ENCODE results near the genes RHD and TMEM50A.

GRCh38 chr1:24719855-24720661 lies 25.2 kb upstream of the CLIC4 start:
- PRO-cap, result no peak

DNA sequence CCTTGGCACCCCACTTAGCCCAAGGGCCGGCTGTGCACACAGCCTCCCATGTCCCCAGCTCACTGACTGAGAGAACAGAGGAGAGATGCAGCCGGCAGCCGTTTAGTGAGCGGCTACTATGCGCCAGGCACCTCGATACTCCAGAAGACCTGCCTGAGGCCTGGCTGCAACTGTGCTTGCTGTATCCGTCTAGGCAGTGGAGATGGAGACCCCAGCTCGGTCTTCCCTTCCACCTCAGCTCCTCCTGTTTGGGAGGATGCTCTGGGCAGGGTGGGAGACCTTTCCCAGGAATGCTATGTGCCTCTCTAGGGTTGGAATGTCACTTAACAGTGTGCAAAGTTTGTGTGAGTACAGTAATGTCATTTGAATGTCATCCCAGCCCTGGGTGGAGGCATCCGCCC lies 23.6 kb downstream of the RUNX3 start:
- PRO-cap, result no peak

- PRO-cap, result no peak
Observed at GRCh38 chr1:24919779-24920046, 10.4 kb downstream of the RUNX3 start.

- PRO-cap, result no peak
Observed at GRCh38 chr1:24964627-24965600, 34.8 kb upstream of the RUNX3 start.

GRCh38 chr1:25033723-25034725 lies 103.9 kb upstream of the RUNX3 start:
- PRO-cap, result no peak

DNA sequence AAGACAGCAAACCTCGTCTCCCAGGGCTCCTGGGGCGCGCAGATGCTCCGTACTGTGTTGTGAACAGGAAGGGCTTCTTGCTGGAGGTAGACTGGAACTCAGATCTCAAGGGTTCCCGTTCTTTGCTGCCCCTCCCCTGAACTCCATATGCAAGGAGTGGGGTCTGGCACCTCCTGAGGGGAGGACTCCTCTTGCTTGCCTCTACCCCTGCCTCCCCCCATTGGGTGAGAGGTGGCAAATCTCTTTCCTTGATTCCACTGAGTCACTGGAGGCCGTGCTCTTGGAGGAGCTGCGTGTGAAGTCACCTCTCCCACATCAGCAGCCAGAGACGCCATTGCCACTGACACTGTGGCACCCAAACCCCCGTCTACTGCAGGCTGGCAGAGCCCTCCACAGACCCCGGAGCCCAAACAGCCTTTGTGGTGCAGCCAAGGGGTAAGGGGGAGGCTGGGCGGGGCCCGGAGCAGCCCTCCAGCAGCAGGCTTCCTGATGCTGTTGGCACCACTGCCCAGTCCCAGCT lies 104.7 kb upstream of the RUNX3 start:
- PRO-cap, result no peak

GRCh38 chr1:25198650-25199142 lies 33.6 kb downstream of the SYF2 start:
- PRO-cap, result no peak

GRCh38 chr1:25245592-25246391 lies 1.5 kb downstream of the RSRP1 start:
- PRO-cap, result no peak

DNA sequence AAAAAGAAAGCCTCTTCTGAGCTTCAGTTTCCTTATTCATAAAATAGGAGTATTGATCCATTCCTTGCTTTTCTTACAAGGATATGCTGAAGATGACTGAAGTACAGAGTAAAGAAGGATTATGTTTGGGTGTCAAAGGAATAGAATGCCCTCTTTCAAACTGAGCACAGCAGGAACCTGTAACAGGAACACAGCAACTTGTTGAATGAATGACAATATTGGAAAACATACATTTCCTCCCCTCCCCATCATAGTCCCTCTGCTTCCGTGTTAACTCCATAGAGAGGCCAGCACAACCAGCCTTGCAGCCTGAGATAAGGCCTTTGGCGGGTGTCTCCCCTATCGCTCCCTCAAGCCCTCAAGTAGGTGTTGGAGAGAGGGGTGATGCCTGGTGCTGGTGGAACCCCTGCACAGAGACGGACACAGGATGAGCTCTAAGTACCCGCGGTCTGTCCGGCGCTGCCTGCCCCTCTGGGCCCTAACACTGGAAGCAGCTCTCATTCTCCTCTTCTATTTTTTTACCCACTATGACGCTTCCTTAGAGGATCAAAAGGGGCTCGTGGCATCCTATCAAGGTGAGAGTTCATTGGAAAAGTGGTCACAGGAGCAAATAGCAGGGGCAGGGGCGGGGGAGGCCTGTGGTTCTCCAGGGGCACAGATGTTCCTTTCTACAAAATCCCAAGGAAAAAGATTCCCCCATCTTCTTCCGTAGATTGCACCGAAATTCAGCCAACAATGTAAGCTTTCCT lies at the start of gene RHD:
Gene RHD (plus strand): TSS at position 389 of the 749 bp plus-strand sequence.
- PRO-cap, result no peak

- PRO-cap, result no peak
Observed at GRCh38 chr1:25334578-25334849, 3.6 kb upstream of the TMEM50A start.

- PRO-cap, result unidirectional peak, plus-strand start at chr1:25338384; unidirectional peak, plus-strand start at chr1:25338509; unidirectional peak, plus-strand start at chr1:25338586
Observed at GRCh38 chr1:25337655-25338743, at the start of gene TMEM50A. TMEM50A (plus strand) TSS chr1:25338334.

- PRO-cap, result no peak
Observed at GRCh38 chr1:25340329-25340740, 2.2 kb downstream of the TMEM50A start.

DNA sequence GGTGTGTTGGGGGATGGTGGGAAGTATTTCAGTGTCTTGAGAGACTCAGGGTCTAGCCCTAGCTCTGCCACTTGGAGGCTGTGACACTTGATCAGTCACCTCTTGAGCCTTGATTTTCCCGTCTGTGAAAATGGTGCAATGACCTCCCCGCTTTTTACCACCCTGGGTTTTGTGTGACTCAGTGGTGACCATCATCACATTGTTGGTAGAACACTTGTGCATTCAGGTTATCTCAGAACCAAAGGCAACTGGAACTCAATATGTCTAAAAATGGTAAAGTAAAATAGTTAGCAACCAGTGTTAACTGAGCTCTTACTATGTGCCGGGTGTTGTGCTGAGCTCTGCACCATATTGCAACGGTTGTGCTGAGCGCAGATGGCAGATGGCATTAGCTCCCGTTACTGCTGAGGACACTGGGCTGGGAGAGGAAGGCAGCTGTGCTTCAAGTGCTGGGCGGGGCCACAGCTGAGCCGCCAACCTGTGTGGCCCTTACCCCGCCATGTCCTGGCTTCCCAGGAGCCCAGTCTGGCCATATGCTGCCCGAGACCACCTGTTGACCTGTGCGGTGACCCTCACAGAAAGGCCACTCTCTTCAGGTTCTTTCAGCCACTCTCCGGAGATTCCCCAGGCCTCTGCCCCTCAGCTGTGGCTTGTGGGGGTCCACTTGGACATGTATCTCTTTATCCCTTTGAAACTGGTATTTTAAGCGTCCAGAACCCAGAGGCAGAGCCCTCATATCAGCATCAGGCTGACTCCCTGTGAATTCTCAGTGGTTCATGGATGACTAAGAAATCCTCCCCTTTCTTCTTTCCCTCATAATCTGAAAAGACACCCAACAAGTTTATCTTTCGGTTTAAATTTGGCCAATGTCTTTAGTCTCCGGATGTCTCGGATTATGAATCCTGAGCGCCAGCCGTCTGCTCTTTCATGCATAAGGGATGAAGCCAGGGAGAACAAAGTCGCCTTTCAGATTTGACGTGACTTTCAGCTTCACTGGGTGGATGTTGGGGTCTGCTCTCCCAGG lies 26.3 kb downstream of the LDLRAP1 start:
- PRO-cap, result no peak

DNA sequence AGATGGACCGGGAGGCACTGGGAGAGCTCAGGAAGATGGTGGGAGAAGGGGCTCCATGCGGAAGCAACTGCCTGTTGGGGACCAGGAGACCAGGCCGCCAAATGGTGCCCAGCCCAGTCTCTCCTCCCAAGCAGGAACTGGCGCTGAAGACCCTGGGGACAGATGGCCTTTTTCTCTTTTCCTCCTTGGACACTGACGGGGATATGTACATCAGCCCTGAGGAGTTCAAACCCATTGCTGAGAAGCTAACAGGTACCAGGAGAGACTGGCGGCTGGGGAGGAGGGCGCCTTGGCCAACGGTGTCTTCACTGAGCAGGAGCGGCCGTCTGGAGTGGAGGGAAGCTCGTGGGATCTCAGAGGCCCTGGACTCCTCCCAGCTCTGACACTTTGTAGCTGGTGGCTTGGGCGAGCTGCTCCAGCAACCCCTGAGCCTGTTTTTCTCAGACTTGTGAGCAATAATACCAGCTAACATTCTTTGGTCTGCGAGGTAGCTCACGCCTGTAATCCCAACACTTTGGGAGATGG lies 978 bp downstream of the SELENON start:
- PRO-cap, result no peak

- PRO-cap, result no peak
Observed at GRCh38 chr1:25805811-25806279, 5.9 kb downstream of the SELENON start.

- PRO-cap, result no peak
Observed at GRCh38 chr1:25831840-25832424, 12.2 kb downstream of the MTFR1L start.

DNA sequence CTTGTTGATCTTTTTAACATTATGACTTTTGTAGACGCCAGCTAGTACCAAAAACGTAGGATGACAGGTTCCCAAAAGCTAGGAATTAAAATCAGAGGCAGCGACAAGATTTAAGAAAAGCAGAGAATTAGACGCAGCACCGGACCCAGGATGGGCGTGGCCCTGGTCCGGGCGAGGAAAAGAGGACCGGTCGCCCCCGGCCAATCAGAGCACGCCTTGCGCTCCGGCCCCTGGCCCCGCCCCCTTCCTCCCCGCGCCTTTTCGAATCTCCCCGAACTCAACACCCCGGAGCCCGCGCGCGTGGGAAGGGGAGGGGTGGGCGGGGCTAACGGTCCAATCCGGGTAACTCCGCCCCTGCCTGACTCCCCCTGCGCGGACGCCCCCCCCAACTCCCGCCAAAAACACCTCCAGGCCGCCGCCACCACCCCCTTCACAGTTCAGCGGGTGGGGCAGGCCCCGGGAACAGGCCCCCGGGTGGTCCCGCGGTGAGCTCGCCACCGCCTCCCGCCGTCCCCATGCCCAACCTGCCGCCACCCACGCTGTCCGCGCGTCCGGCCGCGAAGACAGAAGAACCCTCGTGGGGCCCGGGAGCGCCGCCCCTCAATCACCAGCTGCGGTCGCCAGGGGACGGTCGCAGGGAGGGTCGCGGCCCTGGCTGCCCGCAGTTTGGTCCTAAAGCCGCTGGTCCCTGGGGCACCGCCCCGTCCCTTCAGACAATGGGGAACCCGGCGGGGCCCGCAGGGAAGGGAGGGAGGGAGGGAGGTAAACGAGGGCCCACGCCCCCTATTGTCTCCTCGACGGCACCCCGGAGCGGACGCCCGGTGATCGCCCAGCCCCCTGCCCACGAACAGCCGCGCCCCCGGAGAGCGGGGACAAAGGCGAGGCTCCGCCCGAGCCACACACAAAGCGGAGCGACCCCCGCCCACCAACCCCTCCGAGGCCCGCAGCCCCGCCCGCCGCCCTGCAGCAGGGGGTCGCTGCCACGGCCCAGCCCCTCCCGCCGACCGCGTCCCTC lies 584 bp downstream of the STMN1 start:
- PRO-cap, result no peak

DNA sequence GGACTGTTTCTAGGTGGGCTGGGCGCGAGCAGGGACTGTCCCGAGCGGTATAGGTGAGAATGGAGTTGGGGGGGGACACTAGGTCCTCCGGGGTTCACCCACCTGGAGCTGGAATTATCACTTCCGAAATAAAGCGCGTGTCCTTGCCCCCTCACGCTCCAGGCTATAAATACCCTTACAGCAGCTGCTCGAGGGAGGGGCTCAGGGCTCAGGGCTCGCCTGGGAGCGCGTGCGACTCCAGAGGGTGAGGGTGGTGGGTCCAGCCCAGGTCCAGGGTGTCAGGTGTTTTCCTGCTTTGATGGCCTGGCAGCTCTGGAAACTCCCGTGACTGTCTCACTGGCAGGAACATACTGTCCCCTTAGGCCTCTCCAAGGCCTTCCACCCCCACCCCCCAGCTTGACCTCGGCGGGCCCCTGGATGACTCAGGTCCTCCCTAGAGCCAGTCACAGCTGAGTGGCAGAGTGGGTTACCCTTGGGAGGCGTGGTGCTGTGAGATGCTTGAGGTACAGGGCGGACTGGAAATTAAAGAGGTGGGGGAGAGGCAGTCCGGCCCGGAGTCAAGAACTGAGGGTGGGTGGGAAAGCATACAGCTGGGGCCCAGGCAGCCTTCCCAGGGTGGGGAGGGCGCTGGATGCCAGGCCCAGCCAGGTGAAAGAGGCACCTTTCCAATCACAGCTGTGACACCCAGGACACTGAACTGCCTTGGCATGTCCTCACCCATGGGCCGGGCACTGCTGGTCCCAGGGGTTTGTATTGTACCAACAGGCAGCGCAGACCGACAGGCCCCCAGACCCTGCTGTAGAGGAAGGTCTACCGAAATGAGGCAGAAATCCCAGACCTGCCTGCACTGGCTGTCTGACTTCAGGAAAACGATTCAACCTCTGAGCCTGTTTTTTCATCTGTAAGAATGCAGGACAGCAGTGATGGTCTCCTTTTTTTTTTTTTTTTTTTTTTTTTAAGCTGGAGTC lies 9.3 kb downstream of the SLC30A2 start:
- PRO-cap, result no peak

DNA sequence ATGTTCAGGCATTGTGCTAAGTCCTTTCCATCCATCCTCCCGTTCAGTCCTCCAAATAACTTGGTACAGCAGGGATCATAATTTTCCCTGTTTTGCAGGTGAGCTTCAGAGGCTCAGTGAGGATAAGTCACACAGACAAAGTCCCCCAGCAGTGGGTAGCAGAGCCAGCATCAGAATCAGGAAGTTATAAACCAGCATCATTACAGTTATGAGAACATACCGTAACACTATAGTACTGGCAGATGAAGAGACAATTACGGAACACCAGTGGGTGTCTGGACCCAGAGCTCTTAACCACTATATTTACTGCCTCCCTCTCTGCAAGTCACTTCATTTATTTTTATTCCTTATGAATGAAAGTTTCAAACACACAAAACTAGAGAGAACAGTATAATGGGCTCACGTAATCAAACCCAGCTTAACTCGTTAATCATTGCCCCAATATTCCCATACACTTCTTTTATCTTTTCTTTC lies 5.5 kb upstream of the TRIM63 start:
- PRO-cap, result no peak

- PRO-cap, result no peak
Observed at GRCh38 chr1:26160645-26161077, 1.8 kb downstream of the FAM110D start.

Measured in aorta (tissue), 1 donor.